ENCODE data around the gene SELENOO.

- PRO-cap = no peak
- RAMPAGE, long total RNA, 2 experiments = no peak in any of the 2 experiments
Measured at GRCh38 chr22:48719065-48719468, 229.7 kb downstream of the TAFA5 start.

GRCh38 chr22:48834481-48834764, 345.1 kb downstream of the TAFA5 start:
- PRO-cap = no peak
- RAMPAGE, long total RNA, 2 experiments = no peak in any of the 2 experiments

DNA sequence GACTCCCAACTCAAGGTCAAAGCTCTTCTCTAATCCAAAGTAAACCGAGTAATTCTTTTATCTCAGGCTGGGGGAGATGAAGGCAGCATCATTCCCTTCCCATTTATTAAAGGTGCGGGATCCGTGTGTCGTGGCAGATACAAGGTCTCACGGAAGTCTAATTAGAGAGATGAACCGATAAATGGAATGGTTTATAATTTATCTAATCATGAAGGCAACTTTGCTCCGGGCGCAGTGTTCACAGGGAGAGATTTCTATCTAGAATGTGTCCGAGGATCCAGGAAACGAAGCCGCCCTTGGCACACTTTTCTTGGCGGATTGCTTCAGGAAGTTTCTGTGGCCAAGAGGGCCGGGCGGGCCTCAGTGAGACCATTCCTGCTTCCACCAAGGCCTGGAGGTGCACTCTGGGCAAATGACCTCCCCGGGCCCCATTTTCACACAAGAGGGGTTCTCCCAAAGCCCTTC, 526.9 kb downstream of the TAFA5 start:
- PRO-cap = no peak
- RAMPAGE, long total RNA, 2 experiments = no peak in any of the 2 experiments

DNA sequence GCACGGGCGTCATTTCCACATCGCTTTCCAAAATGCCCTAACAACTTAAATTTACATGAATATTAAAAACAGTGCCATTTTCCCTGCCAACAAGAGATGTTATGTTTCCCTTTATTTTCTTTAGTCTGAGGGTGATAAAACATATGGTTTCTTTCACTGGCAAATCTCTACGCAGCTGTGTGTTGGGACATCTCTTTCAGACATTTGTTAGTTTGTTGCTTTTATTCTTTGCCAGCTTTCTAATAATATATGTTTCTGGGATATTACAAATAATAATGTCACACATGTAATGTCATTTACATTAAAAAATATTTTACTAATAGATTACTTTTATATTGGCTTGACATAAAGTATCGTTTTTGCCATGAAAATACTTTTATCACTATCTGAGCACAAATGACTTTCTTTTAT, 356.5 kb downstream of the BRD1 start:
- PRO-cap = no peak
- RAMPAGE, long total RNA, 2 experiments = no peak in any of the 2 experiments

- PRO-cap = no peak
- RAMPAGE, long total RNA, 2 experiments = no peak in any of the 2 experiments
Measured at GRCh38 chr22:49788361-49789020, 39.2 kb downstream of the BRD1 start.

DNA sequence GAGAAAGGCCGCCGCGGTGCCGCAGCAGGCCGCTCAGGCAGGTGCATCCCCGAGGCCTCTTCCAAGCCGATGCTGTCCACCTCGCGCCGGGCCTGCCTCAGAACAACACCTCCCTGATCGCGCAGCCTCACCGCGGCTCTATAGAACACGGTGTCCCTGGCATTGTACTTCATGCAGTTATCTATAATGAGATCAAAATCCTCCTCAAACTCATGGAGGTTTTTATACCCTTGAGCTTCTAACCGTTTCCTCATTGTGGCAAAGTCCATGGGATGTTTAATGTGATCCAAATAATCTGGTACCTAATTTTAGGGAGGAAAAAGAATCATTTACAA, 29.9 kb downstream of the BRD1 start:
- PRO-cap = no peak
- RAMPAGE, long total RNA, 2 experiments = no peak in any of the 2 experiments

DNA sequence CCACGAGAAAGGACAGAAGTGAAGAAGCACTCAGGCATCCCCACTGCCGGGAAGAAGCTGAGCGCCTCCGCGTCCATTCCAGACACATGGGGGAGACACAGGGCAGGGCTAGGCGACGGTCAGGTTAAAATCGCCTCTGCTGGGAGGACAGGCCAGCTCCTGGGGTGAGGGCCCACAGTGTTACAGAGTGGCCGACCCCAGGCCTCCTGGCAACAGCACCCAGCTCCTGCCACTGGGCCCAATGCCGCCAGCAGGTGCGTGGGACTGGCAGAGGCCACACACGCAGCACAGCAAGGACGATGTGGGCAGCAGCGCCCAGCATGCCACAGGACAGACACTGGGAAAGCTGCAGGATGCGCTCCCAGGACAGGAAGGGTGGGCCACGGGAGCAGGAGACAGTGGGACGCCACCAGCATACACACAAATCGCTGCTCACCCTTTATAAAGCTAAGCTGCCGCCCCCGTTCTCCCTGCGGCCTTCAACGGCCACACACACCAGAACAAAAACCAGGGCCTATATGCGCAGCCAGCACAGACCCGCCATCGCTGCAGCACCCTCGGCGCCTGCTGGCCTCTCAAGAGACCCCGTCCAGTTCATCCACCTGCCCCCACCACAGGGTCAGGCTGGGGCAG, 26.8 kb downstream of the BRD1 start:
- PRO-cap = no peak
- RAMPAGE, long total RNA, 2 experiments = no peak in any of the 2 experiments

DNA sequence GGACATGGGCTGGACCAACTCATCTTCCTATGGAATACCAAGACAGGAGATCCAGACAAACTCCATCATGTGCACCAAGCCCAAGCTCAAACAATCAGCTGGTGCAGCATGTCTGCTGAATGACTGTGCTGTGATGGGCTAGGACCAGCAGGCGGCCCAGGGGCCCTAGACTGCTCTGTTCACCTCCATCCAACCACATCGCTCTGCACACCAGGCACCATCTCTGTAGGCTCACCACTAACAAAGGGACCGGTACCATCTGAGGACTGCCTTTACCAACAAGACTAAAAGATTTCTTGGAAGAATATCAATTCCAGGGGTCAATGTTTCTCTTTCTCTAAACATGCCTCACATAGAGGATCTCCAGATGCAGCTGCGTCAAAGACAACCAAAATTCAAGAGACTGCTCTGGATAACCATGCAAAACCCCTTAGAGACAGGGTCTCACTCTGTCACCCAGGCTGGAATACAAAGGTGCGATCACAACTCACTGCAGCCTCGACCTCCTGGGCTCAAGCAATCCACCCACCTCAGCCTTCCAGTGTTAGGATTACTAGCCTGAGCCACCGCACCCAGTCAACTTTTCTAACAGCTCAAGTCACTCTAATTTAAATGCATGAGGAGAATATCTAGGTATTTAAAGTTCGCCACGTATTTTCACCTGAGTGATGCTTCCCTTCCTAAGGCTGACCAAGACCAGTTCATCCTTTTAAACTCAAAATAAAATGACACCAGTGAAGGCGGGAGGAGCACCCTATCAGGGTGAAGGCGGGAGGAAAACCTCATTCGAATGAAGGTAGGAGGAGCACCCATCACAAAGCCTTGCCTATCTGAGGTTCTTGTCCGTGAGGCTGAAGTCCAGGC, 10.0 kb downstream of the BRD1 start:
- PRO-cap = no peak
- RAMPAGE, long total RNA, 2 experiments = no peak in any of the 2 experiments

- PRO-cap = no peak
- RAMPAGE, long total RNA, 2 experiments = no peak in any of the 2 experiments
Measured at GRCh38 chr22:49952969-49953908, 7.3 kb upstream of the PIM3 start.

DNA sequence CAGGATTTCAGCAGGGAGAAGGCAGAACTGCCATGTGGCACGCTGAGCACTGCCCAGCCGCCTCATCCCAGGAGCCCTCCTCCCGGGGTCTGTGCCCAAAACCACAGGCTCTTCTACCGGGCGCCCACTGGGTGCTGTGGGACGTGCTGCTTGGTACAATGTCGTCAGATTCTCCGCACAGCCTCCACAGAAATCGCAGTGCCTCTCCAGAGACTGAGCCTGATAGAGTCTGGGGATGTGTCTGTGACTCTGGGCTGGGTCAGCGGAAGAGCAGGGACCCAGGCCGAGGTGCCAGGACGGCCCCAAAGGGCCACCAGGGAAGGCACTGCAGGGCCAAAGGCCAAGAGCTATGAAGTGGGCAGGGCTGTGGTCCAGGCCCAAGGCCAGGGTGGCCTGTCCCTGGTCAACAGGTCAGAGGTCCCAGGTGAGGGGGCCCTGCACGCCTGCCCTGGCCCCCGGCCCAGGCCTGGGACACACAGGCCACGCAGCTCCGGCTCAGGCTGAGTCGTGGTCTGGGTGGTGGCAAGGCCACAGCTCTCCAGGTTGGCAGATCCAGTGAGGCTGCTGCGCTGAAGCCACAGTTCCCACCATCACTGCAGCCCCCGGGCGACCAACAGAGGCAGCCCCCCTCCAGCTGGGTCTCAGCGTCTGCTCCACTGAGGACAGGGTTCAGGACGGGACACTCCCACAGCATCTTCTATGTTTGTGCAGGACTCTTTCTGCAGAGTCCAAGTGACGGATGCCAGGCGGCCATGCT, 4.9 kb upstream of the PIM3 start:
- PRO-cap = no peak
- RAMPAGE, long total RNA, 2 experiments = no peak in any of the 2 experiments

DNA sequence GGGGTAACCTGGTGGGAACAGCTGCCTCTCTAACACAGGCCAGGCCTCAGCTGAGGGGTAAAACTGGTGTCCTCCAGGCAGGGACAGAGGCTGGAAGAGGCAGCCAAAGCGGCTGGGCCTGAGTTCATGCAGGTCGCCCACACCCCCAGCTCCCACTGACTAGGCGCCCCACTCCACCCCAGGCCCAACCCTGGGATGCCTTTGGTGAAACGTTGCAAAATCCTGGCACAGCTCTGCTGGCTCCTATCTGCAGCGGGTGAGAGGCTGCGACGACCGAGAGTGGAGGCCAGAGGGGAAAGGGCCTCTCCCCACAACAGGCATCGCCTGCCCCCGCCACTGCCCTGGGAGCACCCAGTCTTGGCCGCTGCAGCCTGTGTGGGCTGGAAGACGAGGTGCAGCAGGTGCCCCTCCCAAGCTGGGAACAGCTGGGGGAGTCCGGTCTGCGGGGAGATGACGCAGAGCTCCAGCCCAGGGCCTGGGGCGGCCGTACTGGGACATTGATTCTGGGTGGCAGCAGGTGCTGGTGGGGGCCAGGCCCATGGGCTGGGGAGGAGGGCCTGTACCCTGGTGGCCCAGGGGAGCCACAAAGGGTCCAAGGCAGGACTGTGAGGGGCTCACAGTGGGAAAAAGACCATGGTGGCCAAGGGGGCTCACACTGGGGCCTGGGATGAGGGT, 4.2 kb upstream of the PIM3 start:
- PRO-cap = no peak
- RAMPAGE, long total RNA, 2 experiments = no peak in any of the 2 experiments

GRCh38 chr22:49959092-49959549, 1.5 kb upstream of the PIM3 start:
- PRO-cap = no peak
- RAMPAGE, long total RNA, 2 experiments = no peak in any of the 2 experiments

DNA sequence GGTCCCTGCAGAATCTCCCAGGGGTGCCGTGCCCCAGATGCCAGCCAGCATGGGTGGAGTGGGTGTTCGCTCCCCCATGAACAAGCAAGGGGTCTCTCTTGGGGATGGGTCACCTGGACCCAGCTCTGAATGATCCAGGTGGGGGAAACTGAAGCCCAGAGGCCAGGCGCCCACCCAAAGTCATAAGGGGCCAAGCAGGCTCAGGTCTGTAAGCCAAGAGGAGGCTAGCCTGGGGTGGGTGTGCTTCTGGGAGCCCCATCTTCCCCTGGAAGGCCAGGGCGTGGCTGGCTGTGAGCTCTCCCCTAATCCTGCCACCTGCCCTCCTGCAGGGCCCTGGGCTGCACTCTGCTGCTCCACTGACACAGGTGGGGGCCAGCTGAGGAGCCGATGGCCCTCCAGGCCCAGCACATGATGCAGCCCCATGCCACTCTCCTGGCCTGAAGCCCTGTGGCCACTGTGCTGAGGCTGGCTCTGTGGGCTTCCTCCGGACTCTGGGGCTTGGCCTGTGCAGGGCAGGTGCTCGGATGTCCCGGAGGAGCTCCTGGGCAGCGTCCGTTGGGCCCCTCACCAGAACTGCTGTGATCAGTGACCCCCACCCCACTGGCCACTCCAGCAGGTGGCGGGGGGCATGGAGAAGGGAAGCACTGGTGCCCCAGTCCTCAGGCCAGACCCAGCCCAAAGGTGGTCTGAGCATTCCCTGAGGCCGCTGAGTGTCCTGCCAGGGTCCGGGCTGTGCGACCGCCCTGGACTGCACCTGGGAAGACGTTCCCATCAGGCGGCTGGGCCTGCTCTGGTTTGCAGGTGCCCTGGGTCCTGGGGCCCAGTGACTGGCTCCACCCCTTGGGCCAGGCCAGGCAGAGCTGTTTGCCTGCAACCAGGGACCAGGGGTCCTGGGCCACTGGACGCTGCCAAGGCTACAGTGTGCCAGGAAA, 8.4 kb downstream of the PIM3 start:
- PRO-cap = no peak
- RAMPAGE, long total RNA, 2 experiments = no peak in any of the 2 experiments

- PRO-cap = no peak
- RAMPAGE, long total RNA, 2 experiments = no peak in any of the 2 experiments
Measured at GRCh38 chr22:49970394-49970726, 9.8 kb downstream of the PIM3 start.

DNA sequence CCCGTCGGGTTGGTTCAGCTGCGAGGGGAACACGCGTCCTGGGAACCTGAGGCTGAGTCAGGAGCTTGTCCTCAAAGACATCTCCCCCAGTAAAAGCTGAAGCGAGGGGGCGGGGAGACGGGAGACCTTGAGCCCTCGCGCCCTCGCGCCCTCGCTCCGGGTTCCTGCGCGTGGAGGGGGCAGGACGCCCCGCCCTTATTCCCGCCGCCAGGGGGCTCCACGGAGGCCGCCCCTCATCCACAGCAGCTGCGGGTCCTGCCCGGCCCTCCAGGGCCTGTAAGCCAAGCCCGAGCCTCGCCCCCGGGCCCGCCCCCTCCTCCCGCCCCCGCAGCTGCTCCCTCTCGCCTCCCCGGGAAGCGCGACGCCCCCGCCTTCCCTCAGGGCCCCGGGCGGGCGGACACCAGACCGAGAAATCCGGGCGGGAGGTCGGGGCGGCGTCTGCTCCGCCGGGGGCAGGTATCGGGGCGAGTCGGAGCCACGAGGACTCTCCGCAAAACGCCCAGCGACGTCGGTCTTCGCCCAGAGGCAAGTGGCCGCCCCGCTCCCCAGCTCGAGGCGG, 22.8 kb downstream of the PIM3 start:
- PRO-cap = no peak
- RAMPAGE, long total RNA, 2 experiments = no peak in any of the 2 experiments

DNA sequence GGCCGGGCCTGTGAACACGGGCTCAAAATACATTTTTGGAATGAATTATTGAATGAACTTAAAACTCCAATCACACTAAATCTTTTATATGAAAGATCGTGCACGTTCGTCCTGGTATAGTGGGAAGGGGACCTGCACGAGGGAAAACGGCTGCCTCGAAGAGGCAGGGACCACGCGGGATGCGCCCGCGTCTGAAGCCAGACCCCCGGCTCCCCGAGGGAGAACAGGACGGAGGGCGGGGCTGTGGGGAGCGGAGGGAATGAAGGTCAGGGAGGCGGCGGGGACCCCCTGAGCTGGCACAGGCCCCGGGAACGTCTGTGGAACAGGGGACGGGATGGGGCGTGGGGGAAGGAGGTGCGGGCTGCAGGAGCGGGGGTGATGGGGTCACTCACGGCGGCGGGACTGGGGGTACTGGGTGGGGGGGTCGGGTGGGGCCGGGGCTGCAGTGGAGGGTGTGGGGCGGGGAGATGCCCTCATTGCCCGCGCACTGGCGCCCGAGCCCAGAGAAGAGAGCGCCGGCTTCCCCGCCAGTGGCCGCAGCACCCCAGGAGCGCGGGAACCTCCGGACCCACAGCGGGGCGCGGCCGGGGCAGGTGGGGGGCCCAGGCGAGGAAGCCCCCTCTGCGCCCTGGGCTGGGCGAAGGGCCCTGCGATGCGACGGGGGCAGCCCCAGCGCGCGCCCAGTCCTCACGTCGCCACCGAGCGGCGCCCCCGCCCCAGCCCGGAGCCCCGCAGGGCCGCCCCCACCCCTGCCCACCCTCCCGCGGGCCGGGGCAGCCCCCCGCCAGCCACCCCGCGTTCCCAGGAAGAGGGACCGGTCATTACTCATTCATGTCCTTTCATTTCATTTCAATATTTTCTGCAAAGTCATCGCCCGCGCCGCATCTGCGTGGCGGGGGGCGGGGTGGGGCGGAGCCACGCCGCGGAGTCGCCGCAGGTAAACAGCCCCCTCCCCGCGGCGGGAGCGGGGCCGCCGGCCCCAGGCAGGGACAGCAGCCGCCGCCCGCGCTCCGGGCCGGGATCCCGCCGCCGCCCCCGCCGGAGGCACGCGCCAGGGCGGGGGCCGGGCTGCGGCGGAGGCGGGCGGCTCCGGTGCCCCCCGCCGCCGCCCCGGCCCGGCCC, 872 bp upstream of the PANX2 start:
- PRO-cap = unidirectional peak, plus-strand start at position 964 of the sequence
- RAMPAGE, long total RNA, 2 experiments = no peak in any of the 2 experiments

- PRO-cap = no peak
- RAMPAGE, long total RNA, 2 experiments = no peak in any of the 2 experiments
Measured at GRCh38 chr22:50183528-50184441, 1.9 kb upstream of the TRABD start.

GRCh38 chr22:50191099-50191731, 5.5 kb downstream of the TRABD start:
- PRO-cap = no peak
- RAMPAGE, long total RNA, 2 experiments = no peak in any of the 2 experiments

DNA sequence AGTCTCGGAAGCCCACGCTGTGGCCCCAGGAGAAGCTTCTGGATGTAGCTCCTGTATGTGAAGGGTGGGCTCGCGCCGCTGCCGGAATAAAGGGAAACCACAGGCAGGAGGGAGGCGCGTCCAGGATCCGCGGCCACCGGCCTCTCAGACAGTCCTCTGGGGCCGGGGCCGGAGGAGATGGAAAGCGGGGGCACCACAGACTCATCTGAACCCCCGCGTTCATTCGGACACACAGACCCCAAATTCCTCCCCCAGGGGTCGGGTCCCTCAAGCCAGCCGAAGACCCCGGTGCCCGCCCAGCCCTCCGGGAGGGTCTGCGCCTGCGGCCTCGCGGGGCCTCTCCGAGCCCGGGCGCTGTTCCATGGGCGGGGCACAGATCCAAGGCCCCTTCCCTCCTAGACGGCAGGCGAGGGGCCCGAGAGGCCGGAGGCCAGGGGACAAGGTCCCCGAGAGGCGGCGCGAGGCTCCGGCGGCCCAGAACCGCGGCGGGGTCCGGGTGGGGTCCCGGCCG, 608 bp upstream of the SELENOO start:
- PRO-cap = no peak
- RAMPAGE, long total RNA, 2 experiments = no peak in any of the 2 experiments

DNA sequence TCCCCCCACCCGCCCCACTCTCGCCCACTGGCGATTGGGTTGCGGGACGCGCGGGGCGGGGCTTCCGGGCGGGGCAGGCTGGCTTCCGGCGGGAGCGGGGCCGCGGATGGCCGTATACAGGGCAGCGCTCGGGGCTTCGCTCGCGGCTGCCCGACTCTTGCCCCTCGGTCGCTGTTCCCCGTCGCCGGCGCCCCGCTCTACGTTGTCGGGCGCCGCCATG, at the start of gene SELENOO:
Gene SELENOO (plus strand): TSS at position 81 of the 220 bp plus-strand sequence.
- PRO-cap = bidirectional peak, plus-strand start at position 81 of the sequence, minus-strand start outside the sequence
- RAMPAGE, long total RNA, 2 experiments = no peak in any of the 2 experiments